ENCODE data around the genes ATP8A1, ZAR1 and OCIAD1.

- PRO-cap = unidirectional peak, plus-strand start at chr4:42657527
- RAMPAGE, long total RNA, 4 experiments = no peak in any of the 4 experiments
These were observed at the start of gene ATP8A1 for GRCh38 chr4:42656758-42658029. ATP8A1 (minus strand) TSS chr4:42657105.

- PRO-cap = no peak
- RAMPAGE, long total RNA, 4 experiments = no peak in any of the 4 experiments
These were observed 989 bp downstream of the GABRA4 start for GRCh38 chr4:46992307-46992877.

DNA sequence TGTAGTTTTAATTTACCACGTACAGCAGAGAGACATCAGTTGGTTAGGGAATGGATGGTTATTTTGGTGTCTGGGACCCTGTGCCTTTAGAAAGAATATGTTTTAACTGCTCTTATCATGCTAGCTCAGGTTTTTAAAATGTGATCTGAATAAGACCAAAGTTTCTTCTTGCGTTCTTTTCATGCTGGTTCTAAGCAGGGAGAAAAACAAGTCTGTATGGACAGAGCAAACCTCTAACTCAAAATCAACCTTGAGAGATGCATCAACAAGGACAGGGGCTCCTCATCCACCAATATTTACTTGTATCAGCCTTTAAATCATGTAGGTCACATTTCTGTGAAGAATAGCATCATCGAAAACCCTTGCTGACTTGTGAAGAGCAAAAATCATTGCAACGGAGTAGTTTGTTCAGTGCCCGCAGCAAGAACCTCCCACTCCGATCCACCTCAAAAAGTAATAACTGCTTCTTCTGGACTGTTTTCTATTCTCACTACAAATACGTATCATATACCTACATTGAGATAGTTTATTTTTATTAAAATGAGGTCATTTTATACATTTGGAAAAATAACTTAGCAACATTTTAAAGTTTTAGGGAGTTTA is 1.2 kb downstream of the ATP10D start:
- PRO-cap = no peak
- RAMPAGE, long total RNA, 4 experiments = no peak in any of the 4 experiments

GRCh38 chr4:47493311-47493592 is 8.2 kb downstream of the ATP10D start:
- PRO-cap = no peak
- RAMPAGE, long total RNA, 4 experiments = no peak in any of the 4 experiments

GRCh38 chr4:47704521-47704790 is 133.4 kb downstream of the CORIN start:
- PRO-cap = no peak
- RAMPAGE, long total RNA, 4 experiments = no peak in any of the 4 experiments

DNA sequence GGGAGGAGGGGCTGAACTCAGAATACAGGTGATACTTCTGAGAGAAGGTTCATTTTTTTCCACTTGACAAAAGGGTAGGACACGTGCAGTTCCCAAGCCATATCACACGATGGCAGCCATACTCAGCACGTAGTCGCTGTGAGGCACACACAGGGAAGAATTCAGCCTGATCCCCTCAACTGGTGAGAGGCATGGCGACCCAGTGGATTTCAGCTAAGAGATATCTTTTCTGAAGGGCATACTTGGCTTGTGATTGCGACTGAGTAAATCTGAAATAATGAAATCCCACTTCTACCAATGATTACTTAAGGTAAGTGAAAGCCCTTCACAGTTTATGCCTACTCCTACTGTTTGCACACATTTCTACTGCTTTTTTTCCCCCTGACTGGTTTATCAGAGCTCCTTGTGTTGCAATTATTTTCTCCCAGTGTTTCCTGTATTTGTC is 133.1 kb downstream of the CORIN start:
- PRO-cap = no peak
- RAMPAGE, long total RNA, 4 experiments = no peak in any of the 4 experiments

DNA sequence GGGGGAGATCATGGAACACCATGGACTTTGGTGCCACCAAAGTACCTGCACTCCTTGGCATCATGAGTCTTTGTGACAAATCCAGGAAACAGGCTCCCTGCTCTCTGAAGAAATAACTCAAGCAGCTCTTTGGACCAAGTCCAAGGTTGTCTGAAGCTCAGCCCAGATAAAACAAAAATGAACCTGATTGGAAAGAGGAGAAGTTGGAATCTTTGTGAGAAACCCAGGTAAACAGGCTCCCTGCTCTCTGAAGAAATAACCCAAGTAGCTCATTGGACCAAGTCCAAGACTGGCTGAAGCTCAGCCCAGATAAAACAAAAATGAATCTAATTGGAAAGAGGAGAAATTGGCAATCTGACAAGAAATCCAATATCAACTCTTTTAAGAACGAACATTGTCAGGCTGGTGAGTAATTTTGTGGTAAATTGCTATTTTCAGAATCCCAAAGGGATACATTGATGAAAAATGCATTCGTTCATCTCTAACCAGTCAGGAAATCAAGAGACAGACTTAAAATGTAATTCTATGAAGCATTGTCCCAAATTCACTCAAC is 16.6 kb upstream of the NFXL1 start:
- PRO-cap = no peak
- RAMPAGE, long total RNA, 4 experiments = no peak in any of the 4 experiments

DNA sequence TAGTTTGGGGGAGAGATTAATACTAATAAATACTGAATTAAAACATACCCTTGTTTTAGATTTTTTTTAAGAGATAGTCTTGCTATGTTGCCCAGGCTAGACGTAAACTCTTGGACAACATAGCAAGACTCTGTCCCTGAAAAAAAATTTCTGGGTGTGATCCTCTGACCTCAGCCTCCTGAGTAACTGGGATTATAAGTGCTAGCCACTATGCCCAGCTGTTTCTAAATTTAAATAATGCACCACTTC is 56.0 kb downstream of the TEC start:
- PRO-cap = no peak
- RAMPAGE, long total RNA, 4 experiments = no peak in any of the 4 experiments

DNA sequence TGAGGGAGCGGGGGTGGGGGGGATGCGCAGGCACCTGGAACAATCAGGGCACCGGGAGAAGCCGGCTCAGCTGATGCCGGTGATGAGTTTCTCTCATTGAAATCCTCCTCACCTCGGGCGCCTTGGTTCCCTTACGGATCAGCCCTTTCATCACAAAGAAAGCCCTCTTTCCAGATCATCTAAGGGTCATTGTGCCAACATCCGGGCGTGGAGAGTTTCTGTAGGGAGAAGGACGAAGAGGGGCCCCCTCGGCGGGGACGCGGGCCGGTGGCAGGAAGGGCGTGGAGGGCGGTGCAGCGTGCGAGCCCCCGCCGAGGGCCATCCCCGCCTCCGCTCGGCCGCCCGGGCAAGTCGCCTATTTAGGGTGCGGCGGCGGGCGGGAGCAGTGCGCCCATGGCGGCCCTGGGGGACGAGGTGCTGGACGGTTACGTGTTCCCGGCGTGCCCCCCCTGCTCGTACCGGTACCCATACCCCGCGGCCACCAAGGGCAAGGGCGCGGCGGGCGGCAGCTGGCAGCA is at the start of gene ZAR1:
ZAR1 (plus strand) TSS at position 354 of the 518 bp plus-strand sequence.
- PRO-cap = no peak
- RAMPAGE, long total RNA, 4 experiments = no peak in any of the 4 experiments

DNA sequence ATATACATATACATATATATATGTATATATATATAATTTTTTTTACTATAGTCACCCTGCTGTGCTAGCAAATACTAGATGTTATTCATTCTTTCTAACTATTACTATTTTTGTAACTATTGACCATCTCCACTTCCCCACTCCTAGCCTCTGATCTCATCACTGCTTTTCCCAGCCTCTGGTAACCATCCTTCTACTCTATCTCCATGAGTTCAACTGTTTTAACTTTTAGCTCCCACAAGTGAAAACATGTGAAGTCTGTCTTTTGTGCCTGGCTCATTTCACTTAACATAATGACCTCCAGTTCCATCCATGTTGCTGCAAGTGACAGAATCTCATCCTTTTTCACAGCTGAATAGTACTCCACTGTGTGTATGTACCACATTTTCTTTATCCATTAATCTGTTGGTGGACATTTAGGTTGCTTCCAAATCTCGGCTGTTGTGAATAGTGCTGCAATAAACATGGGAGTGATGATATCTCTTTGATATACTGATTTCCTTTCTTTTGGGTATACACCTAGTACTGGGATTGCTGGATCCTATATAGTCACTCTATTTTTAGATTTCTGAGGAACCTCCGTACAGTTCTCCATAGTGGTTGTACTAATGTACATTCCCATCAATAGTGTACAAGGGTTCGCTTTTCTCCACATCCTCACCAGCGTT is 109.5 kb downstream of the FRYL start:
- PRO-cap = no peak
- RAMPAGE, long total RNA, 4 experiments = no peak in any of the 4 experiments

DNA sequence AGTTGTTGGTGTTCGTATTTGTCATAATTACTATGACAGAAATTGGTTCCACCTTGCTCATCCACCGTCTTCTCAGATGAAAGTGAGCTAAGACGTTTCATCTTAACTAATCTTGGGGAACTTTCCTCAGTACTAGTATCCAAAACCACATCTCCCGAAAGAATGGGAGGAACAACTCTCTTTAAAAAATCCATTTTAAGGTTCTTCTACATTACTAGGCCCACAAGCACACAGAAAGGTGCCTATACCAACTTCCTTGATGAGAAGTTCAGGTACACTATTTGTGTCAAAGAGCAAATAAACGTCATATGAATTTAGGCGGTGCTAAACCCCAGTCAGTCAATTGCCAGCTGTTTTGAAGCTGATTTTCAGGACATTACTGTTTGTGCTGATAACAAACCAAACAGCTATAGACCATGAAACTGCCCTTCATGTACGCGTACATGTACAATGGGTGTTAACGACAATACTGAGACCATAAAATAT is 99.1 kb downstream of the FRYL start:
- PRO-cap = no peak
- RAMPAGE, long total RNA, 4 experiments = no peak in any of the 4 experiments

DNA sequence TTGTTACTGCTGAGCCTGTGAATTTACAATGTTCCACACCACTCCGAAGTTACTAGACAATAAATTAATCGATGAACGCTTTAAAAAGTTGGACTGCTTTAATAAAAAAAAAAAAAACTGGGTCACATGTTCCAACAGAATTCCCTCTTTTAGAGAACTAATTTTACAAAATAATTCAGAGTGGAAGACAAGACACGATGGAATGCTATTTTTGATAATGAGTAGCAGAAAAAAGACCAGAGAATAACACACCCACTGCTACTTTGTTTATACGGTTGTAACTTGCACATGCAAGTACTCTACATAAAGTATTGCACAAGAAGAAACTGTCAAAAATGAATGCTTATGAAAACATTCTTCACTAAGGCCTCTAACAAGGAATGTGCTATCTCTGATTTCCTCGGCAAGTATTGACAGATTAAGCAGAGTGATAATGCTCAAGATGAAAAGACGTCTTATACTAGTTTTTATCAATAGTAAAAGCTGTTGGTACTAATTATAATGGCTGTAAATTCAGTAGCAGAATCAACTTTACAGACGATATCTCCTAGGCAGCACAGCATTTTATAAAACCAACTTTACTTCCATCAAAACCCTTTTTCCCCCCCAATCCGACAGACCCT is 1.7 kb downstream of the FRYL start:
- PRO-cap = no peak
- RAMPAGE, long total RNA, 4 experiments = no peak in any of the 4 experiments

- PRO-cap = no peak
- RAMPAGE, long total RNA, 4 experiments = start-site peak on the plus strand in 4 of 4 experiments, at chr4:48831088-48831398 at its widest, 28 to 635 reads per replicate
These were observed at the start of gene OCIAD1 for GRCh38 chr4:48830703-48831720. OCIAD1 (plus strand) TSS chr4:48831088.

DNA sequence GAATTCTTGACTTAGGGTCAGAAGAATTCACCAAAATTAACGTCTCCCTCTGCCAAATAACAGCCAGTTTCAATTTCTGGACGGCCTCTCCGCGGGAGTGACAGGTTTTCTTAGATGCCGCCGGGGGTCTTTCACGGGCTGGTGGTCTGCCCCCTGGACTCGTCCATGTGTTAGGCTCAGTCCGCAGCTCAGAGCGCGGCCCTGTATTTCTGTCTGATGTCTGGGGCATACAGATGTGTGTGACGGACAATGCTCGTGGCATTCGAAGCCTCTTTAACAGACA is 904 bp upstream of the DCUN1D4 start:
- PRO-cap = no peak
- RAMPAGE, long total RNA, 4 experiments = no peak in any of the 4 experiments

DNA sequence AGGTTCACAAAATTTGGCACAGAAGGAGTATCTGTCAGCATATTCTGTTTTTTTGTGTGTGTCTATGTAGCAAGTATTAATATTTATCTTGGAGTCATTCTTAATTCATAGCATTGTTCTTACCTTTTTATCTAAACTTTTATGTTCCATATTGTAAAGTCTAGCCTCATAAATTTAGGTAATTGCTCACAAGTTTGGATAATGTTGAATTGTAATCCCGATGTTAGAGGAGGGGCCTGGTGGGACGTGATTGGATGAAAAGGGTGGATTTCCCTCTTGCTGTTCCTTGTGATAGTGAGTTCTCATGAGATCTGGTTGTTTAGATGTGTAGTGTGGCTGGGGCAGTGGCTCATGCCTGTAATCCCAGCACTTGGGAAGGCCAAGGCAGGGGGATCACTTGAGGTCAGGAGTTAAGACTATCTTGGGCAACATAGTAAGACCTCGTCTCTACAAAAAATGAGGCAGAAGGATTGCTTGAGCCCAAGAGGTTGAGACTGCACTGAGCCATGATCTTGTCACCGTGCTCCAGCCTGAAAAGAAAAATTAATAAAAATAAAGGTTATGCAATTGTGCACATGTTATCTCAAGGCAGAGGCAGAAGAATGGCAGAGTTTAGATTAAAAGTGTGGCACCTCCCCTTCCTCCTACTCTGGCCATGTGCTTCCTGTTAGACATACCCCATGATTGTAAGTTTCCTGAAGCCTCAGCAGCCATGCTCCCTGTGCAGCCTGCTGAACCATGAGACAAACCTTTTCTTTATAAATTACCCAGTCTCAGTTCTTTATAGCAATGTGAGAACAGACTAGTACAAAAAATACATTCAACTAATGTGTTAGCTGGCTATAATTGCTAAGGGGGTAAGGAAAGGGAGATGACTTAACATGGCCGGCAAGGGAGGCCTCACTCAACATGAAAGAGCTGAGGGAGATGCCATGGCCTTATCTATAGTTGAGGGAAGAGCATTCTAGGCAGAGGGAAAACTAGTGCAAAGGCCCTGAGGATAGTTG is 36.5 kb downstream of the ERVMER34-1 start:
- PRO-cap = no peak
- RAMPAGE, long total RNA, 4 experiments = no peak in any of the 4 experiments

- PRO-cap = no peak
- RAMPAGE, long total RNA, 4 experiments = no peak in any of the 4 experiments
These were observed 997 bp downstream of the RASL11B start for GRCh38 chr4:52863054-52863573.

- PRO-cap = no peak
- RAMPAGE, long total RNA, 4 experiments = no peak in any of the 4 experiments
These were observed 83.3 kb downstream of the RASL11B start for GRCh38 chr4:52945514-52945801.

DNA sequence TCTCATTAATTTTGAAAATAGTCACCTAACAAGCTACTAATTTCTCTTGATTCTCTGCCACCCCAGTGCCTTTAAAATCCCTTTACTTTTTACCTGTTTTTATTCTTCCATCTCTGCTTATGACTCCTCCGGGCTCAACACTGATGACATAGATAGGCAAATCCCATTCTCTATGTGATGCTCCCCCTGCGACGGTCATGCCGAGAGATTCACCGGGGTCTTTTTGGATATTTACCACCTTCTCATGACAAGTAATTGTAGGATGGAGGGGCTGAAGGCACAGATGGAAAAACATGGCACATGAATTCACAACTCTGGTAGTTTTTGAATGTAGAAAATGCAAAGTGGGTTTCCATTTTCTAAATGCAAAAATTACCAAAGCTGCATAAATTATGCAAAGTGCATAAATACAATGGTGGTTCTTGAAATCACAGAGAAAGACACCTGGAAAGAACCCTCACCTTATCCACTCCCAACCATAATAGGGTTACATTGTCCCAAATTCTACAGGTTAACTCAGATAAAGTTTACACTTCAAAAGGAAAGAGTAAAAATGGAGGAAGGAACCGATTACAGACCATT is 101.1 kb downstream of the FIP1L1 start:
- PRO-cap = no peak
- RAMPAGE, long total RNA, 4 experiments = no peak in any of the 4 experiments

DNA sequence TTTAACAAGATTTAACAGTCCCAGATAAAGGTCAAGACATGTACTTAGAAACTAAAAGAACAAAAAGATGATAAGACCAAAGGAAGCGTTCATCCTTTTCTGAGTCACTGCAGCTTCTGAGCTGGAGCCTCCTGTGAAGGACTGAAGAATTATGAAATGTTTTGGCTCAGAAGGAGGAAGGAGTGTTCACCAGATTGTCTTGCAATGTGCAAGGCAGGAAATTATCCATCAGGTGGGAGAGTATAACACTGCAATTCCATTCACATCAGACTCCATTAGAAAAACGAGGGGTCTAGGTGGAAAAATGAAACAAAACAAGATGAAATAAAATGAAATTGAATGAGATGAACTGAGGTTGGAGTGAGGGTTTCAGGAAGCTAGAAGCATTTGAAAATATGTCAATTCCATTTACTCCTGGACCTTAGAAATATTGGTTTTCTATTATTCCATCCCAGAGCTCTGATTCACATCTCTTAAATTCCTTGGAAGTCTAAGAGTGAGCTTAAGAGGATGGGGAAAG is 186.1 kb upstream of the LNX1 start:
- PRO-cap = no peak
- RAMPAGE, long total RNA, 4 experiments = no peak in any of the 4 experiments

DNA sequence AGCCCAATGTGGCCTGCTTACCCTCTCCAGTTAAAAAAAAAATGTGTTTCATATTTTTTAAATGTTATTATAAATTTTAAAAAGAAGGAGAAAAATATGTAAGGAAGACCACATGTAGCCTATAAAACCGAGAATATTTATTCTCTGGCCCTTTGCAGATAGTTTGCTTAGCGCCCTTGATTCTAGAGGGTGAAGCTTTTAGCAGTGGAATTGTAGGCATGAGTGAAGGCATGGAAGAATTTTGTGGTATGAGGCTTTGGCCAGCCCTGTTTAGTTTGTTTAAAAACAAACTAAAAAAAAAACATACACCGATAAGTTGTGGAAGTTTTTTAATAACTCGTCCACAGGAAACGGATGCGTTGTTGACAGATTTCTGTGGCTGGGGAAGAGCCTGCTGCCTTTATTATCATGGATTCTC is 194.6 kb upstream of the LNX1 start:
- PRO-cap = no peak
- RAMPAGE, long total RNA, 4 experiments = no peak in any of the 4 experiments

All from omental fat pad (tissue), 4 donors.